ENCODE results near the gene TENM3.

- RRBS = no CpG with 5 or more reads among the region's 4 CpGs
These were observed 2.2 kb downstream of the CLCN3 start for GRCh38 chr4:169622619-169622882.

GRCh38 chr4:170026747-170027740 is 849 bp upstream of the MFAP3L start:
- RRBS = no CpG with 5 or more reads among the region's 49 CpGs

DNA sequence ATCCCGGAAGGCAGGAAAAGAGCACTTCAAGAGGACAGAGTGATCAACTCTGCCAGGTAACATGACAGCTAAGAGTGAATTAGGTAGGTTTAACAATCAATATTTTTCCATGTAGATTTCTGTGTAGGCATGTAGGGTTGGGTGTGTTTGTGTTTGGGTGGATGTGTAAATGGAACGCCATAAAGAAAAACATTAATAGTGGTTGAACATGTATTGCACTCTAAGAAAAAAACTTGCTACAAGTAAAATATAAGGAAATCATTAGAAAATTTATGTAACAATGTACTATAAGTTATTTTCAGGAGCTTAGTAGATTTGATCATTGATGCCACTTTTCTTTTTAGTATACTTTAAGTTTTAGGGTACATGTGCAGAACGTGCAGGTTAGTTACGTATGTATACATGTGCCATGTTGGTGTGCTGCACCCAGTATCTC is 456.6 kb upstream of the GALNT7 start:
- RRBS = no CpG with 5 or more reads among the region's 4 CpGs

DNA sequence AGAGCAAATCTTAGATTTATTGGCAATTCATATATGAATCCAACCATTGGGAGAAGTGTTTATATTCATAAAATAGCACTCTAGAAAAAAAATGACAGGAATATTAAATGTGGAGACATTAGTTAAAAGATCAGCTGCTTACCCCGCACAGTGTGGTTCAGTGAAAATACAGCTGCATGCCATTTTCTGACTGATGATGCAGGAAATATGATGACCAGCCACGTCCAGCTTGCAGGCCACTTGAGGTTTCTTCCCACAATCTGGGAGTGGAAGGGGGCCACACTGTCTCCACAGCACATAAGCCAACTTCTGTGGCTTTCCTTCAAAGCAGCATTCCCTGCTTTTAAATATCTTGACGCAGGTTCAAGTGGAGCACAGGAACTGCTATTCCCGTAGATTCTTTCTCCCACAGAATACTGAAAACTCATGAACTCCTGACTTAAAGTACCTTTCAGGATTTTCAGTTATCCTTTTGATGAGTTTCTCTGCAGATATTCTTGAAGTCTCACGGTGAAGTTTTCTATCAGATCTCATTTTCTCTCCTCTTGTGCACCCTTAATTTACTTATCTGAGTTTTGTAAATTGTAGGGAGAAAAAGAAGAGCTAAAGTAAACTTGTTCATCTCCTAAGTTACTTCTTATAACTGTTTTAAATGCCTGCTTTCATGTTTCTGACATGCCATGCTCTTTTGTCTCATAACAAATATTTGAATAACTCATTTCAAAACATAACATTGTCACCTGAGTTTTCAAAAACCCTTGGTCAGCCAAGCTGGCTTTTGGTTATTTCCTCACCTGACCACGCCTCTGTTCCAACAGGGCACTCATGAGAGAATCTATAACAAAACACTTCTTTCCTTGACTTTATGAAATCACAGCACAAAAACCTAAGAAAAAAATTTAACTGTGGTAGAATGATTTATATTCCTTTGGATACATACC is 173.2 kb upstream of the GALNT7 start:
- RRBS = no CpG with 5 or more reads among the region's 6 CpGs

DNA sequence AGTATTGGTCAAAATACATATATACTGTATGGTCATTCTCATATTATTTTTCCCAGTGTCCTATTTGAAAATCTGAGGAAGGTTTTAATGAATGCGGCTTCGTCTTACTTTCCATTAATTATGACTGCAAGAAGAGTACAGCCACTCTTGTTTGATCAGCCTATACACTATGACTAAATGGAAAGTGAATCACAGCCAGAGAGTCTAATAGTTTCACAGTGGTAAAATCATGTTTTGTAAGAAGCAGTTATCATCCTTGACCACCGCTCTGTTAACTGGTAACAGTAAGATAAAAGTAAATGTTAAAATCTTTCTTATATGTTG is 13.1 kb downstream of the GALNT7 start:
- RRBS = no CpG with 5 or more reads among the region's 3 CpGs

DNA sequence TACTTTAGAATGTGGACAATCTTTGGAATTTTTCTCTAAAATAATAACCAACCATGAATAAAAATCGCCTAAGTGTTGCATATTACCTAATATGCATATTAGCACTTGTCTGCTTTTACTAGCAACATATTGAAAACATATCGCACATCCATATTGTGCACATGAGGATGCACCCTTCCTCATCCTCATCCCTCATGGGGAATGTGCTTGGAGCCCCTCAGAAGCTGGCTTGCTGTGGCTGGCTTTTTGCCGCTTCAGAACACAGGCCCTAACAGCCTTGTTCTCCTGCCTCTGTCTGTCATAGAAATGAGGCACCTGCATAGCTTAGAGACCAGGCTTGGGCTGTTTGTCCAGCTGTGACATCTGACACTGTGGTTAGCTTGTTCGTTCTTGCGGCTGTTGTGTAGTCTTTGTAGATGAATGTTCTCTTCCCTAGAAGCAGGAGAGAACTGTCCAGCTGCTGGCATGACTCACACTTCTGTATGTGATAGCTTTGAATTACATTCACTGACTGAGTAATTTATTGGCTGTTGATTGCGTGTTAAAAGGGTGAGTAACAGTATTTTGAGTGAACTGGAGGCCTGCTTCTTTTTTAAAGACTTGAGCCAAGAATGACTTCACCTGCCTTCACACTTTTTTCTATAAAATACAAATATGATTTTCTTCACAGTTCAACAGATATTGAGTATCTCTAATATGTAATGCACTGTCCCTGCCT is 81.9 kb downstream of the HMGB2 start:
- RRBS = no CpG with 5 or more reads among the region's 6 CpGs

- RRBS = no CpG with 5 or more reads among the region's 25 CpGs
These were observed 17.2 kb upstream of the SCRG1 start for GRCh38 chr4:173415935-173416646.

DNA sequence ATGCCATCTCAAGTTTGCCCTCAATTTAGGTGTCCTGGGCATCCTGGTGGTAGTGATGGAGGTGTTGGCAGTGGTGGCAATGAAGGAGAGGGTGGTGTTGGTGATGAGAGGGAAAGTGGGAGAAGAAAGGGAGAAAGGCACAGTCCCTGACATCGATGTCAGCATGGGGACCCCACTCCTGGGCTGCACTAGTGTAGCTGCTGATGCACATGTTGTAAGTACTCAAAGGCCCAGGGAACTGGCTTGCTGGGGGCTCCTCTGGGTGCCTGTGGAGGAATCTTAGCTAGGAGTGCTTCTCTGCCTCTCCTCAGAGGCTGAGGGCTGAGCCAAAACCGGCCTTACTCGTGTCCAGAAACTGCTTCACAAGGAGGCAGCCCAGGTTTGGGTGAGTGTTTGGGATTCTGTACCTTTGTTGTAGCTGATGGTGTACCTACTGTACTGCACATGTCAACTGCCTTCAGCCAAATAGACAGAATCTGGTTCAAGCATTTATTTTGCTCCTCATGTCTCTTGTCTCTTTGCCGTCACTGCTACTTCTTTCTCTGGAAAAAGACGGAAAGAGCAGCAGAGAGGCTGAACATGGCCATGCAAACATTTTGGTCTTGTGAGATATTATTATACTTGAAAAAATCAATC is 3.1 kb upstream of the HAND2 start:
- RRBS = no CpG with 5 or more reads among the region's 5 CpGs

GRCh38 chr4:173536720-173537176 is 6.7 kb upstream of the HAND2 start:
- RRBS = no CpG with 5 or more reads among the region's 11 CpGs

DNA sequence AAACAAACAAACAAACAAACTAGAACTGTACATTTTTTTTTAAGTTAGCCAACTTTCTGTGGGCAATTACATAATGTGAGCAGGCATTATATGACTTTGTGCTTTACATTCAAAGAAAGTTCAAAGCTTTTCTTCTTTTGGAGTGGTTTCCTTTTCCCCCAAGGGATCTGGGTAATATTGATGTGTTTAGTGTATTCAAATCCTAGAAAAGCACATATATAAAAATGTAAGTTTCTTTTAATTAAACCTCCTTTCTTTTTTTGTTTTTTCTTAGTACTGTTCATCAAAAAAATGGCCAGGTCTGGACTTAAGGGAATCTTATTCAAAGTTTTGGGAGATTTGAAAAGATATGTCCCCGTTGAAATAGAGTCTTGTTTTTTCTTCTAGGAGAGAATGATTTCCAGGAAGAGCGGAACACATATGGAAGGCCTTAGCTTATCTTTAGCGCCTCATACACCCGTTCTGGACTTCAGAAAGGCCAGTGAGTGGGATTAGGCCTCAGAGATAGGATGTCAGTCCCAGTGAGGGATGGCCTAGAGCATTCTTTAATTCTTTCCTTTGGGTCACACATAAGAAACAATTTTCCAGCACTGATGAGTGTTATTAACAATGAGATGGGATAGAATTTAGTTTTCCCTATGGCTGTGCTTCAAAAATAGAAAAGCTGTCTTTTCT is 54.4 kb upstream of the HAND2 start:
- RRBS = no CpG with 5 or more reads among the region's 4 CpGs

DNA sequence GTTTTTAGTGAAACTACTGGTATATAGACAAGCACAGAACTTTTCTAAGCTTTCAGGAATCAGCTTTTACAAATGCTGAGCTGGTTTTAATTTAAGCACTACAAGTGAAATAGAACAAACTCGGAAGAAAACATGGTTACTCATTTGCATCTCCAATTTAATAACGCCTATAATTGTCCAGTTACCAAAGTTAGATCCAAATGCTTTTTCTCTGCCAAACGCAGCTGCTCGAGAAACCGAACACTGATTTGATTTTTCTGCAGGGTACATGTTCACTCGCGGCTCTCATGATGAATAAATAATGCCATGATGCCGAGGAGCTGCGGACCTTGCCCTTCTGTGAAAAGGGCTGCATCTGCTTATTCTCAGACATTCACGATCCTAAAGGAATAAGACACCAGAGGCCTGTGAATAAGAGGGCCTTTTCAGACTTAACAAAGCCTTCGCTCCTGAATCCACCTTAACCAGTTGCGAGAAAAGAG is 147.7 kb downstream of the FBXO8 start:
- RRBS = no CpG with 5 or more reads among the region's 12 CpGs

GRCh38 chr4:174534377-174535326 is 12.4 kb upstream of the HPGD start:
- RRBS = no CpG with 5 or more reads among the region's 5 CpGs

GRCh38 chr4:175999929-176000416 is 65.7 kb upstream of the WDR17 start:
- RRBS = no CpG with 5 or more reads among the region's 2 CpGs

DNA sequence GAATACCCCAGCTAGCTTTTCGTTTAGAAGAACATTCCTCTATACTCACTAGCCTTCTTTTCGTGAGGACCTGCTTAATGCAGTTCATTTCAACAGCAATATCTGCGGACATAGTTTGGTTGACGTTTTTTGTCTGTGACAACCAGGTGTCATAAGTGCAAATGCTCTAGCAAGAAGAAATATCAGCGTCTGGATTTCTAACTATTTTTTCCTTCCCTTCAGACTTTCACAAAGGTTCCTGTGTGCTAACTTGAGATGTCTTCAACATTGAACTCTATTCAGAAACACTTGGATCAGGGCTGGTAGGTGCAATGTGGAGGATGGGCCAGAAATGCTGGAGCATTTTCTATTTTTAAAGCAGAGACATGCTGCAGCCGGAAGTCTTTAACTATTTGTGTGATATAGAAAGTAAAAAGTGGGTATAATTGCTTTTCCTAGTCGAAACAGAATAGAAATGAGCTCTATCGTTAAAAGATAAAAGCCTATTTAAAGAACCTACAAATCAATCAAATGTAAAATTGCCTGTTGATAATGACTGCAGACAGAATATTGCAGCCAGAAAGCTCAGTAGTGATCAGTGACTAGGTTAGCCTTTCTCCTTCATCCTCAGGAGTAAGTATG is 31.6 kb downstream of the ASB5 start:
- RRBS = no CpG with 5 or more reads among the region's 8 CpGs

DNA sequence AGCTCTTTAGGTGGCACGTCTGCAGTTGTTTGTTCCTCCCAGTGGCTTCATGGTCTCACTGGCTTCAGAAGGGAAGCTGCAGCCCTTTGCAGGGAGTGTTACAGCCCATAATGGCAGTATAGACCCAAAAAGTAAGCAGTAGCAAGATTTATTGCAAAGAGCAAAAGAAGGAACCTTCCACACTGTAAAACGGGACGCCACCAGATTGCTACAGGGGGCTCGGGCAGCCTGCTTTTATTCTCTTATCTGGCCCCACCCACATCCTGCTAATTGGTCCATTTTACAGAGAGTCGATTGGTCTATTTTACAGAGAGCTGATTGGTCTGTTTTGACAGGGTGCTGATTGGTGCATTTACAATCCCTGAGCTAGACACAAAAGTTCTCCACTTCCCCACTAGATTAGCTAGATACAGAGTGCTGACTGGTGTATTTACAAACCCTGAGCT is 164.1 kb upstream of the AGA start:
- RRBS = no CpG with 5 or more reads among the region's 5 CpGs

DNA sequence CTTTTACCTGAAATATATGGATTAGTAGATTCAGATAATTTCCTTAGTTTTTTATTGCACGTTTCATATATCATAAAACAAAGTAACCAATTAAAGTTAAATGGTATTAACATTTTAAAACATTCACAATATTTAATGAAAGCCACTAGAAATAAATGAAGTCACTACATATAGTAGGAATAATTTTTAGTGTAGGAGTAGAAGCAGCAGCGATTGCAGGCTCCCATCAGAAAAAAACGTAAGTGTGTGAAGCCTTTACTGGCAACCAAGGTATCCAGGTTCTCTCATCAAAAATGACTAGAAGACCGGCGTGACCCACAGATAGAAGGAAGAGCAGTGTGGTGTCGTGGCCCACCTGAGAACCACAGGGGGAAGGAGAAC is 936.3 kb upstream of the AGA start:
- RRBS = no CpG with 5 or more reads among the region's 6 CpGs

GRCh38 chr4:179465162-179465845 is 2023.1 kb upstream of the AGA start:
- RRBS = no CpG with 5 or more reads among the region's 8 CpGs

- RRBS = no CpG with 5 or more reads among the region's 5 CpGs
These were observed 52.0 kb upstream of the TENM3 start for GRCh38 chr4:182191244-182191552.

- RRBS = no CpG with 5 or more reads among the region's 7 CpGs
These were observed at the start of gene TENM3 for GRCh38 chr4:182243279-182243720. Gene TENM3, plus strand, starts transcription at chr4:182243402.

GRCh38 chr4:182387443-182387642 is 144.1 kb downstream of the TENM3 start:
- RRBS = no CpG with 5 or more reads among the region's 6 CpGs